Ovary (tissue), 7 donors: ENCODE measurements around a stretch of chr10.

DNA sequence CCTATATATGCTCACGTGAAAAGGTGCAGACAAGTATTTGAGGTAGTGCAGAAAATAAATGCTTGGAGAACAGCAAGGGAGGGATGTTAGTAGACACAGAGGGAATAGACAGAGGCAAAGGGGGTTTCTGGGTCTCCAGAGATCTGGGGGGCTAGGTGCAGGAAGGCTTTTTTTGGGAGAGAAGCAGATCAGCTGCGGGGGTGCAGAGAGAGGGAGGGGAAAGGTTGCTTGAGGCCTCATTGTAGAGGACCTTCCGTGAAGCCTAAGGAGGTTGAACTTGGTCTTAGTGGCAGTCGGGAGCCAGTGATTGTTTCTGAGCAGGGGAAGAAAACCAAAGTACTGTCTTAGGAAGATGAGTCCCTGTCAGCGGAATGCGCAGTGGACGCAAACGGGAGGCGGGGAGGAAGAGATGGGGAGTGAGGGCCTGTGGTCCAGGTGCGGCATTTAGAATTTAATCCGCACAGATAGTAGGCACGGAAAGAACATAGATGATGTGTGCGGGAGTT lies 29.2 kb upstream of the PFKFB3 start:
- PRO-cap, 7 experiments = no peak in any of the 7 experiments
- RAMPAGE, long total RNA, 2 experiments = no peak in any of the 2 experiments

DNA sequence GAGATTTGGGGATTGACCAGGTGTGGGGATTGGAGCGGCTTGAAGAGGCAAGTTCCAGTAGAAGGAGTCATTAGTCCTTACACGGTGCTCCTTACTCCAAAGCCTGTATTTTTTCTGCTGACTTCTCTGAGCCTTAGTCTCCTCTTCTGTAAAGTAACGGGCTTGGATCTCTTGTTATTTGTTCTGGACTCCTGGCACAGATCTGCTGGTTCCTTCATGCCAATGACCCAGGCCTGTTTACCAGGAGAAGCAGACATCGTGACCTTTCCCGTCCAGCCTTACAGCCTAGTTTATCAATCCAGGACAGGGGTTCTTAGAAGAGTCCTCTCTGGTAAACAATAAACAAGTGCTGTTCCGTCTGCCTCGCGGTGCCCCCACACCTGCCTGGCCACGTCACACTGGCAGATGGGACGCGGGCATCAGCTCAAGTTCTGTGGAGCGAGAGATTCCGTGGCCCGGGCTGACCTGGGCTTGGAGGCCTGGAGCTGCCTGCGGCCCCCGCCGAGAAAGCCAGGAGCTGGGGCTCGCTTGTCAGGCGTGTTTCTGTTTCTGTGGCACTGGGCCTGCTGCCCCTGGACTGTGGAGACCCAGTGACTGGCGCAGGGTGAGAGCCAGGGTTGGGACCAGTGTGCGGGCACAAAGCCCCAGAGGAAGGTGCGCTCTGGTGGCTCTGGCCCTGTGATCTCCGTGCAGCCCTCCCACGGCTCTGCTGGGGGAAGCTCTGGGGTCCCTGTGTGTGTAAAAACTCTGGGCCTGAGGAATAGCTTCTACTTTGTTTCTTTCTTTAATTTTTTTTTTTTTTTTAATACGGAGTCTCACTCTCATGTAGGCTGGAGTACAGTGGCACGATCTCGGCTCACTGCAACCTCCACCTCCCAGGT lies 28.5 kb upstream of the PFKFB3 start:
- PRO-cap, 7 experiments = no peak in any of the 7 experiments
- RAMPAGE, long total RNA, 2 experiments = no peak in any of the 2 experiments

DNA sequence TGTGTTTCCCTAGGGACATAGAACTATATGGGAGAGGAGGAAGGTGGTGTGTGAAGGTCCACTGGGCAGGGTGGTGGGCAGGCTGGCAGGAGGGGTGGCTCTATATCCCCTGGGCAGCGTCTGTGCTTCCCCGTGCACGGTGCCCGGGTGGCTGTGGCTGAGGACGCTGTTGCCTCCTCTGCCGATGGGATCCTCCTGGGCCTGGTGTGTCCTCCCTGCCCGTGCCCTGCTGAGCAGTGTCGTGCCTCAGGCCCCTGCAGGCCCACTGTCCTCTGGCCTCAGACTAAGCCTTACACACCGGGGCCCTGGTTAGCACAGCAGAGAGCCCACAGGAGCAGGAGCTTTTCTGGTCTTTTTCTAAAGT lies 19.2 kb downstream of the PFKFB3 start:
- PRO-cap, 7 experiments = no peak in any of the 7 experiments
- RAMPAGE, long total RNA, 2 experiments = no peak in any of the 2 experiments

- PRO-cap, 7 experiments = peak in 2 of 7 experiments; most common plus-strand start chr10:6275461 (in 1); most common minus-strand start chr10:6275391 (in 2)
- RAMPAGE, long total RNA, 2 experiments = no peak in any of the 2 experiments
Observed at GRCh38 chr10:6274996-6275828, 72.5 kb downstream of the PFKFB3 start.

DNA sequence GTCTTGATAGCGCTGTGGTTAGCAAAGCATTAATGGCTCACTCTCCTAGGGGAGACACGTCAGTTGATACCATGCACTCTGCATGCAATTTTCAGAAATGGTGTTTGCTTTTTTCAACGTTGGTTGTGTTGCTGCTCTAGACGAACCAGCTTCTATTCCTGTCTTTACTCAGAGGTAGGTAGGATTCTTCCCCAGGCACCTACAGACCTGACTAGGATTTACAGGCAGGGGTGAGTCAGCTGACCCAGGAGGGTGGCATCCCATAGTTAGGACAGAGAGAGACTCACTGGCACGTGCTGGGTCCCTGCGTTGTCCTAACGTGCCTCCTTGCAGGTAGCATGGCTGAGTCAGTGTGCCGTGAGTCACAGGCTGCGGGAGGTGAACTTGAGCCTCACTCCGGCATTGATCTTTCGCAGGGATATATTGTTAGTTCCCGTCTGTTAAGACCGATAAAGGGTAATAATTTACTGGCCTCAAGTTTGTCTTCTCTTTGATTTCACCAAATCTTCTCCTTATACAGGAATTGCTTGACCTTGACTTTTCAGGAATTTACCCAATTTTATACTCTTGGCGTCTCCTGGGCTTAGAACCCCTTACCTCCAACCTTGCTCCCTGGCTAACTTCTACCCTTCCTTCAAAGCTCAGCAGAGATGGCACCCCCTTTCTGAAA lies 96.5 kb downstream of the PFKFB3 start:
- PRO-cap, 7 experiments = no peak in any of the 7 experiments
- RAMPAGE, long total RNA, 2 experiments = no peak in any of the 2 experiments

GRCh38 chr10:6386100-6386809 lies 183.5 kb downstream of the PFKFB3 start:
- PRO-cap, 7 experiments = no peak in any of the 7 experiments
- RAMPAGE, long total RNA, 2 experiments = no peak in any of the 2 experiments

GRCh38 chr10:6515333-6515950 lies 64.6 kb downstream of the PRKCQ start:
- PRO-cap, 7 experiments = no peak in any of the 7 experiments
- RAMPAGE, long total RNA, 2 experiments = no peak in any of the 2 experiments

DNA sequence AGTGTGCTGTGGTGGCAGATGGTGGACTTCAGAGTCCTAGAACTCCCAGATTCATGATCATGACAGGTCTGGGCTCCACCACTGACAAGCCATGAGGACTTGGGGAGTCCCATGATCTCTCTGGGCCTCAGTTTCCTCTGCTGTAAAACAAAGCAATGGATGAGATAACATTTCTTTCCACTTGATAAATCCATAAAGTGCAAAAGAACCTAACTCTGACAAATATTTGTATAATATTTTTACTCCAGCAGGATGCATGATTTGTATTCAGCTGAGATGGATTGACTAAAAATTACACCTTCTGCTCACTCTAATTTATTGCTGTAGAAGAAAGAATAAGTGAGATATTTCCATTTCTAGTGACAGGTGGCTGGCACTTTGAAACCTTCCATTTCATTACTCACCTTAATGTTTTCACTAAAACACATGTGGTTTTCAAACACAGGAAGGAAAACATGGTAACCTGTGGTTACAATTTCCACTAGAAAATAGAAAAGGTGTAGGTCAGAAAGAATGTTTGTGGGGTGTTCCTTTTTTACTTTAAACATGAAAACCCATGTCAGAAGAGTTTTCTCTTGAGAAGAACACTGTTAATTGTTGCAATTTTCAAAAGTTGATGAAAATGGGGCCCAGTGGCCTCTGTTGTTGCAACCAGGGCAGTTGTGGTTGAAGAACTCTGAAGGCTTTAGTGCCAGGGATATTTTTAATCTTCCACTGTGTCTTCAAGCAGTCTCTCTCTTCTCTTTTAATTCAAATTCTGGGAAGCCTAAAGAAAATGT lies 12.0 kb upstream of the PRKCQ start:
- PRO-cap, 7 experiments = no peak in any of the 7 experiments
- RAMPAGE, long total RNA, 2 experiments = no peak in any of the 2 experiments

GRCh38 chr10:6597374-6598002 lies 17.4 kb upstream of the PRKCQ start:
- PRO-cap, 7 experiments = no peak in any of the 7 experiments
- RAMPAGE, long total RNA, 2 experiments = no peak in any of the 2 experiments

DNA sequence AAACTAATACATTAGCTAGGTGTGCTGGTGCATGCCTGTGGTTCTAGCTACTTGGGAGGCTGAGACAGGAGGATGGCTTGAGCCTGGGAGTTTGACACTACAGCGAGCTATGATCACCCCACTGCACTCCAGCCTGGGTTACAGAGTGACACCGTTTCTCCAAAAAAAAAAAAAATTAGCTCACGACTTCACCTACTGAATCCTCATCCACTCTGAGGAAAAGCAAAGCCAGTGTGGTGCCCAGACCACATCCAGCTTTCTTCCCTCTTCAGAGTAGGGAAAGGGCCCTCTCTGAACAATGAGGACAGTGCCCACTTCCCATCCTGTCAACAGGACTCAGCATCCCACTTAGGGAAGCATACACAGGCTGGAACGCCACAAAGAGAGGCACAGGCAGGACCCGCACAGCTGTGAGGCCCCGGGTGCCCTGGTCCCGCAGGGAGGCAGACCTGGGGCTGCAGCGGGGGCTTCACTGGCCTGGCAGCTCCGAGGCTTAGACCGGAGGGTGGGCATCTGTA lies 136.1 kb downstream of the SFMBT2 start:
- PRO-cap, 7 experiments = no peak in any of the 7 experiments
- RAMPAGE, long total RNA, 2 experiments = no peak in any of the 2 experiments

GRCh38 chr10:7410193-7410486 lies 694 bp downstream of the SFMBT2 start:
- PRO-cap, 7 experiments = peak in 5 of 7 experiments; most common plus-strand start chr10:7410391 (in 3); most common minus-strand start chr10:7410444 (in 1)
- RAMPAGE, long total RNA, 2 experiments = no peak in any of the 2 experiments

DNA sequence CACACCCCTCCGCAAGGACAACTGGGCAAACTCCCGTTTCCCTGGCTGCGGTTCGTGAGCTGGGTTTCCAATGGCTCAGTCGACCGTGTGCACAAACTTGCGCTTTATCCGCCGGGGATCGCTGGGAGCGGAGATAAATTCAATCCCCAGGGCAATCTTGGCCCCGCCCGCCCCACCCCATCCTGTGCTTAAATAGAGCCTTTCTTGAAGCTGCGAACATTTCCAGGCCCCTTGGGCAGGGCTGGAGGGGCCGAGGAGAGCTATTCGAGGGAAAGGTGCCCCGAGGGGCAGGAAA lies 494 bp upstream of the SFMBT2 start:
- PRO-cap, 7 experiments = no peak in any of the 7 experiments
- RAMPAGE, long total RNA, 2 experiments = no peak in any of the 2 experiments

DNA sequence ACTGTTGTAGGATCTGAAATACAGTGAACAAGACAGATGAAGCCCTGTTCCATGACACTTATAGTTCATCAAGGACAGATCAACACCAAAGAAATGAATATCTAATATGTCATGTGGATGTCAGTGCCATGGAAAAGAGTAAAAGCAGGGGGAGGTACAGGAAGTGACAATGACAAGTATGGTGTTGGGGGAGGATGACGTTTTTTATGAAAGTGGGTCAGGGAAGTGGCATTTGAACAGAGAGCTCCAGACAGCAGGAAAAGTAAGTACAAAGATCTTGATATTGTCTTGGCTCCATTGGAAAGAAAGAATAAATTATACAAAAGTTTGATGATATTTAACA lies 7.0 kb upstream of the SFMBT2 start:
- PRO-cap, 7 experiments = no peak in any of the 7 experiments
- RAMPAGE, long total RNA, 2 experiments = no peak in any of the 2 experiments

DNA sequence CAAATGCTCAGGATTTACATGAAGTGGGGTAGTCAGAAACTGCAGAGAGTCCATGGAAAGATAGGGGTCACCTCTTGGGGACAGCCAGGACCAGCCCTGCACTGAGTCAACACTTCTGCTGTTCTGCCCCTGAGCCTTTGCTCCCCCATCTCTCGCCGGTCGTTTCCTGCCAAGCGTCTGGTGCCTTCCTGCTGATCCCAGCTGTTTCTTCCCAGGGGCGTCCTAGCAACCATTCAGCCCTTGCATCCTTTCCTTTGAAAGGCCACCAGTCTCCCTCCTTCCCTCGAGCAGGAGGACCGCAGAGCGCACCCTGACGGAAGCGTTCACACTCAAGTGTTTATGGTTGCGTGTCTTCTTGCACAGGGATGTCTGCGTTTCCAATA lies 64.7 kb upstream of the SFMBT2 start:
- PRO-cap, 7 experiments = peak in 5 of 7 experiments; most common plus-strand start position 268 of the sequence (in 2); most common minus-strand start position 179 of the sequence (in 5)
- RAMPAGE, long total RNA, 2 experiments = no peak in any of the 2 experiments

DNA sequence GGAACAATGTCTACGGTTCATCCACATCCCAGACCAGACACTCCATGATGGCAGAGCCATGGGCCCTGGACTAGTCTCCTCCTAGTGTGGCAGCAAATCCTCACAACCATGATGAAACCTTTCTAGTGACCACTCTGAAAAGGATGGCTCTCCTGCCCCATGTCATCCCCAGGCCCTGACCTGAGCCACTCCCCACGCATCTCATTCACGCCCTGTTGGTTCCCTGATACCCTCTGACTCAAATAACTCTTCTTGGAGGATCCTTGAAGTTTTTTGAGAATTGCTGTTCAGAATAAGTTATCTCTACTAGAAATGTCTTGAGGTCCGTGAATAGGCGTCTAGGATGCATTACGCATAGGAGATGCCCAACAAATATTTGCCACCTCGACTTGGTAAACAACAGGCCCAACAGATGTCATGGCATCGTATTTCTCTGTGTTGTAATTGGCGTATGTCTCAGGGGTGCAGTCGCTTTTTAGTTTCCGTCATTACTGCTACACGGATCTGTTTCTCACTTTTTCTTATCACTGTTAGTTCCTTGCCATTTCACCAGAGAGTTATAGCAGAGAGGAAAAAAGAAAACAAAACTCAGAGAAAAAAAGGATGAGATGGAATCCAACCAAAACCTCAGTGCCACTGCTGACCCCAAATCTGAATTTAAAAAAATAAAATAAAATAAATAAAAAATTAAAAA lies 72.9 kb upstream of the SFMBT2 start:
- PRO-cap, 7 experiments = no peak in any of the 7 experiments
- RAMPAGE, long total RNA, 2 experiments = no peak in any of the 2 experiments

DNA sequence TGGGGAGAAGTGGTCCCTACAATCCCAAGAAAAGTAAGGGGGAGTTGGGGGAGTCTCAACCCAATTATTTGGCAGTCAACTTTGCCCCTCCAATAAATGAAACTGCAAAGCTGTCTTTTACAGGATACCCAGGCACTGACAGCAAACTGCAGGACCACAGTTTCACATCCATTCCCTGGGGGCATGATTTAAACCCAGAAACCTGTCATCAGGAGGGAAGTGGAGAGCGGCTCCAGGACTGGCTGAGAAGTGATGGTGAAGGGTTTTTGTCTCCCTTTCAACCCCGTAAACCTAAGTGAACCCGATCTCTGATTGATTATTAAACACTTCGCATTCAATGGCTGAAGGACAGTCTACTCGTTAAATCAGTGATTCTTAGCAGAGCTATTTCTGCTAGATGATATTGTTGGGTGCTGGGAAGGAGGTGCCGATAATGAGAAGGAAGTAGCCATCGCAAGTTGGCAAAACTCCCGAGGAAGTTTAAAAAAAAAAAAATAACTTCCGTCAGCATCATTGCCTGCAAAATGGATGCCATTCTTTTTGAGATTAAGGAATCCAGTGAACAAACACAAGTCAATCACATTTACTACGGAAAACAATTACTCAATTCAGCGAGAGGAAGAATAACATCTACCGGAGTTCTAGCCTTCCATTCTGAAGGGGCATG lies 74.2 kb upstream of the SFMBT2 start:
- PRO-cap, 7 experiments = no peak in any of the 7 experiments
- RAMPAGE, long total RNA, 2 experiments = no peak in any of the 2 experiments

GRCh38 chr10:7488369-7488722 lies 77.5 kb upstream of the SFMBT2 start:
- PRO-cap, 7 experiments = peak in 2 of 7 experiments; most common plus-strand start chr10:7488618 (in 1); most common minus-strand start chr10:7488578 (in 1)
- RAMPAGE, long total RNA, 2 experiments = no peak in any of the 2 experiments

DNA sequence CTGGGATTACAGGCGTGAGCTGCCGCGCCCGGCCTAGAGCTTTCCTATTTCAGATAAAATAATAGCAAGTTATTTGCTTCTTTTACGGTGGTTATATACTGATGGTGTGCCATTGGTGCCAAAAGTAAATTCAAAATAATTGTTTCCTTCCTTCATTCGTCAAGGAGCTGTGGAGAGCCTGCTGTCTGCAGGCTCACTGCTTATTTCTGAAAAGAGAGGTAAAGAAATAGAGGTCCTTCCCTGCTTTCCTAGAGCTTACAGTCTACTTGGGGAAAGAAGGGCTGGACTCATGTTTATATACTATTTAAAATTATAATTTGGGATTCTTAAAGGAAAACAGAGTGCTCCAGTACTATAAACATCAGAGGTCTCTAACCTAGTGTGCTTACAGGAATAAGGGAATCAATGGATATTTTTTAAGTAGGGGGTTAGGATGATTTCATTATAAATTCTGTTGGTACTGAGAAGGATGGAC lies 22.8 kb downstream of the TAF3 start:
- PRO-cap, 7 experiments = no peak in any of the 7 experiments
- RAMPAGE, long total RNA, 2 experiments = no peak in any of the 2 experiments

DNA sequence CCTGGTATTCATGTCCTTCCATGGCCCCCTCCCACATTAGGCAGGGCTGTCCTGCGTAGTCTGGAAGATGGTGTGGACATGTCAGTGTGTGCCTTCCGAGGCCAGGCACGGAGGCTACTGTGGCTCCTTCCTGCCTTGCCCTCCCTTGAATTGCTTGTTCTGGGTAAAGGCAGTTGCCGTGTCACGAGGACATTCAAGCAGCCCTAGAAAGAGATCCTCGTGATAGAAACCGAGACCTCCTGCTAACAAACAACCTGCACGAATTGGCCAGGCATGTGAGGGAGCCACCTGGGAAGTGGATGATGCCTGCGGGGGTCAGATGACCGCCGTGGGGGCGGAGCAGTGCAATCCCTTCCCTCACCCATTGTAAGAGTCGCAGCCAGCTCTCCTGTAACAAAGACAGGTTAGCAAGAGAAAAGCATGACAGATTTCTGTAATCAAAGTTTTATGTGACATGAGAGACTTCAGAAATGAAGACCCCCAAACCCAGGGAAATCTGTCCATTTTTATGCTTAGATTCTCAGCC lies 241.6 kb downstream of the GATA3 start:
- PRO-cap, 7 experiments = no peak in any of the 7 experiments
- RAMPAGE, long total RNA, 2 experiments = no peak in any of the 2 experiments

DNA sequence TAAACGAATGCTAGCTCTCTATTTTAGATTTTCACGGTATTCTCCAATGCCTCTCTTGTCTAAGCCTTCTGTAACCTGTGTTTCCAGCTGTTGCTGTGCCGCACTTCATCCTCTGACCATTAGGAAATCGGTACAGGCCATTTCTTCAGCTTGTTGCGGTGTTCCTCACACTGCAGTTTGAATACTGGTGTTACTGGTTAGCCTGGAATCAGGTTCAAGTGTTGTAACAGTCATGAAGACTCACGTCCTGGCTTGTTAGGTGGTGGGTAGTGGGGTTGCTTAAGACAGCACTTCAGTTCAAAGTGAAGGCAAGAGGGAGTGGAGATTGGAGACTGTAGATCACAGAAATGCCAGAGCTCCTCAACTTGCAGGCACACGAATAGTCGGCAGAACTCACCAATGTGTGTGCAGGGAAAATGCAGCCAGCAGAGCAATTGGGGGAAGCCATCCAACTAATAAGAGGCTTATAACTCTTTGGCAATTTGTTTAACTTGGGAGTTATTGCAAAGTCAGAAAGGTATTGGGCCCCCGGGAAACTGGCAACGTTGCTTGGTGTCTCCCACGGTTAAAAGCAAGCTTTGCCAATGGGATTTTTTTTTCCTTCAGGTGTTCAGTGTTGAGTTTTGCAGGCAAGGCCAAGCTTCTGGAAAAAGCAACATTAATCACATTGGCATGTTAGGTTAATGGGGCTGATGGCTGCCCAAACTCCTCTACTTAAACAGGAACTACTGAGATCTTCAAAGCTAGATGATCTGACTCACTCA lies 380.8 kb downstream of the GATA3 start:
- PRO-cap, 7 experiments = no peak in any of the 7 experiments
- RAMPAGE, long total RNA, 2 experiments = no peak in any of the 2 experiments